Hepatocyte (in vitro differentiated cells and primary cell): ENCODE results near the genes ZCCHC12, CUL4B, C1GALT1C1 and CT47A3.

- RAMPAGE, long total RNA, result no peak
- RRBS, result no CpG with 5 or more reads among the region's 22 CpGs
Observed at GRCh38 chrX:115735183-115735506, 174.2 kb downstream of the PLS3 start.

- RAMPAGE, long total RNA, result no peak
- RRBS, result no CpG with 5 or more reads among the region's 5 CpGs
Observed at GRCh38 chrX:116239914-116240430, 69.4 kb downstream of the AGTR2 start.

- RAMPAGE, long total RNA, result no peak
- RRBS, result no CpG with 5 or more reads among the region's 8 CpGs
Observed at GRCh38 chrX:118432225-118433050, 63.2 kb upstream of the DOCK11 start.

- RAMPAGE, long total RNA, result no peak
- RRBS, result no CpG with 5 or more reads among the region's 7 CpGs
Observed at GRCh38 chrX:118497461-118498014, 1.9 kb downstream of the DOCK11 start.

- RAMPAGE, long total RNA, result no peak
- RRBS, result no CpG with 5 or more reads among the region's 2 CpGs
Observed at GRCh38 chrX:118726438-118726642, 1.1 kb upstream of the IL13RA1 start.

DNA sequence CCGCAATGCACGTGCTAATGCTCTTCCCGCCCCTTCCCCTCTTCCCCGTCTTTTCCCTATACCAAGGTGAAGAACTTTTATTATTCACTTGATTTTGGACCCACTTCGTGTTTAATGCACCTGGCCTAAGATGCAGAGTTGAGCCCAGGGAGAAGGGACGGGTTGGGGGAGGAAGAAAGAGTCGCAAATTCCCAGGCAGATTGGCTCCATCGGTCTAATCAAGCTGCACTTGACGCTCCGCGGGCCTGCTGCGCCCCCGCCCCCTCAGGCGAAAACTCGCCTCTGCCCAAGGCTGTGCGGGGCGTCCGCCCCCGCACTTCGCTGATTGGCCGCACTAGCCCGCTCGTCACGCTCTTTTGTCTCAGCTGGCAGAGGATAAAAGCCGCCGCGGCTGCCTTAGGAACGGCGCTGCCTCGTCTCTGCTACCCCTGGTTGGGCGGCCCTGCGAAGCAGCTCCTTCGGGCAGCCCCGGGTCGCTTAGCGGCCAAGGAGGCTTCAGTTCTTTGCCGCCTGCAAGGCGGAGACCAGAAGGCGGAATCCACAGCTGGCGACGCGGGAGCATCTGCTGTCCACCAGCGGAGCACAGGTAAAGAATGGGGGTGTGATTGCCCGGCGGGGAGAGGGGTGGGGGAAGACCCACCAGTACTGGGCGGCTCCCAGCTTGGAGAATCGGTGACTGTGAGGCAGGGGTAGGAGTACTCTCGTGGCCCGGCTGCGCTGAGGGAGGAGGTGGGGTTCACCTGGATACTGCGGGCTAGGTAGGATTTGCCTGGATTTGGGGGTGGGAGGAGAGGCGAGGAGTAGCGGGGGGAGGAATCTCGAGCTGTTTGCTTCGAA lies at the start of gene ZCCHC12:
Gene ZCCHC12, plus strand, starts transcription at position 405 of the 837 bp plus-strand sequence.
- RAMPAGE, long total RNA, result no peak
- RRBS, result 23% methylated on average over 4 of the region's 55 CpGs

DNA sequence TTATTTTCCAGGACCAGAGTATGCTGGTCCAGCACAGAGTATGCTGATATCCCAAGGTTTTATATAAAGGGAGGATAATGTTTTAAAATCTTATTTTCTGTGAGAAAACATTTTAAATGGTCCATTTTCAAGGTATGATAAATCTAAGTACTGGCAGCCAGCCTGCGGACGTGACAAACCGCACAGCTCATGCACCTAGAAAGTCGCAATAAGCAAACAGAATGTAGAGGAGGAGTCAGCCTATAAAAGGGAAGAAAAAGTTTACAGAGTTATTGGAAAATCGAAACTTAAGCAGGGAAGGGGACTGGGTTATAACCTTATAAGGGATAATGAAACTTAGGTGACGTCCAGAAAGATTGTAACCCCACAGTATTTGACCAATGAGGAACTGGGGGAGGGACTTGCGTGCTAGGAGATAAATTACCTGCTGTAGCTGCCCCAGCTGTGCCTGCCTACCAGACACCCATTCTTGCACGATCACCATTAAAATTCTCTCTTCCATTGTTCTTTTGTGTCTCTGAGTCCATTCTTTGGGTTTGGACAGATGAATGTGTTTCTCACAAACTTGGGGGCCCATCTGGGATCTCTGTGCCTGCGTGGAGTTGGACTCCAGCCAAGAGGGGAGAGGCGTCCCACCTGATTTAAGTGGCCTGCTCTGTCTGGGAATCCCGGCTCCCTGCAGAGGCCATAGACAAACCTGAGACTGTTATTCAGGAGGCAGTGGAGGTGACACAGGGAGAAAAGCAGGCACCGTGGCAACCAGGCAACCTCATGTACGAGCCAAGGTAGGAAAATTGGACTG lies 61.0 kb downstream of the ZCCHC12 start:
- RAMPAGE, long total RNA, result no peak
- RRBS, result no CpG with 5 or more reads among the region's 13 CpGs

DNA sequence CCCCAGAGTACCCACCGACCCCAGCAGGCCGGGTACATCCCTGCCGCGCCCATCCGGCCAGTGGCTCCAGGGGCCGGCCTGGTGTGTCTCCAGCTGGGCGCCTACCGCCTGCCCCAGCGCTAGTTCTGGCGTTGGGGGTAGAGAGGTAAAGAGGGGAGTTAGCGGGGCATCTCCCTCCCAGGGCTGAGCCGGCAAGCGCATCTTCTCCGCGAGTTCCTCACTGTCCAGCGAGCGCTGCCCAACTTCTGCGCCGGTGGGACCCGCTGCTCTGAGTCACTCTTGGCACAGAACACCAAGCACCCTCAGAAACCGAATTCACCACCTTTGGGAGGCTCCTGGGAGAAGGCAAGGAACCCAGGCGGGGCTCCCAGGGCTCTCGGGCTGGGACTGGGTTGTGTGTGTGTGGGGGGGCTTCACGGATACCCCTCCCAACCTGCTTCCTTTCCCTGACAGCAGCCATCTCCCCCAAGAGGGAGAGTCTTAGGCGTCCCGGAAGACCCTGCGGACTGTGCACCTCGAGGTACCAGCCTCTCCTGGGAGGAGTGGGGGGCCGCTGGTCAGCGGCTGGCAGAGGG lies 607 bp upstream of the LONRF3 start:
- RAMPAGE, long total RNA, result no peak
- RRBS, result 21% methylated on average over 10 of the region's 30 CpGs

DNA sequence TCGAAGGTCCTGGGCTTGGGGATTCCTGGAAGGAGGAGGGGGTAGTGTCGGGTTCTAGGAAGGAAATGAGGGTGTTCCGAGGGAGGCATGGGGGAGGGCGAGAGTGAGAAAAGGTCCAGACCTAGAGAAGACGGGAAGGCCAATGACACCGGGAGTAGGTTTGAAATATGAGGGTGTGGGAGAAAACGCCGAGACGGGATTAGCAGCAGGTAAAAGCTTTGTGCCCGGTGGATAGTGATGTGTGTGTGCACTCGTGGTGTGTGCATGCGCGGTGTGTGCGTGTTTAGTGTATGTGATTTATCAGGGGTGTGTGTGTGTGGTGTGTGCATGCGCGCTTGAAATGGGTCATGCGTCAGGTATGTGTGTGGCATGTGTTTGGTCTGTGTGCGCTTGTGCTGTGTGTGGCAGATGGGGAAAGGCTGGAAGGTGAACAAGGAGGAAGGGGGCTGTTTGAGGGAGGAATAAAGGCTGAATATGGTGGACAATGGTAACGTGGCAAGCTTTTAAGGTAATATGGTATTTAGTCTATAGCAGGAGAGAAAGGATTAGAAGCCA lies 1.0 kb downstream of the PGRMC1 start:
- RAMPAGE, long total RNA, result no peak
- RRBS, result 42% methylated on average over 3 of the region's 19 CpGs

DNA sequence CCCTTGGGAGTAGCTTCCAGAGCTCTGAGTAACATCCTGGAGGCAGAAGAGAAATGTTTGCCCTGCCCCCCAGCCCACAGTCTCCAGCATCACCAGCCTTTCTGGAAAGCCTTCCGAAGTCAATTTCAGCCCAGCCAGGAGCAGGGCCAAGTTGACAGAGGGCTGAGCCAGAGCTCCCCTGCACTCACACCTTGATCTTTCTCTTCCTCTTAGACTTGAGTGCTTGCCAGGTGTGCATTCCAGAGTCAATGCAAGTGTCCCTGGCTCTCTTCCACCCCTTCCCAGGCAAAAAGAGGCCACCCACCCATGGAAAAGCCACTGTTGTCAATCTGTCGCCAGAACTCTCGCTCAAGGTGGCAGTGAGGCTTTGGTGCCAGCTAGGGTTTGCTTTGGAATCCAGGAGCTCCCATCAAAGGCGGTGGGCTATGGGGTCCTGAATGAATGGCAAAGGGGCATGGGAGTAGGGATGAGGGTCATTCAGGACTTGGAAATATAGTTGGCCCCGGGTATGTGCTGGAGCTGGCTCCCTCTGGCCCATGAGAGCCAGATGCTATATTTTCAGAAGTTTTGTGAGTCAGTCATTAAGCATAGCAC lies 35.4 kb downstream of the SLC25A5 start:
- RAMPAGE, long total RNA, result no peak
- RRBS, result no CpG with 5 or more reads among the region's 5 CpGs

DNA sequence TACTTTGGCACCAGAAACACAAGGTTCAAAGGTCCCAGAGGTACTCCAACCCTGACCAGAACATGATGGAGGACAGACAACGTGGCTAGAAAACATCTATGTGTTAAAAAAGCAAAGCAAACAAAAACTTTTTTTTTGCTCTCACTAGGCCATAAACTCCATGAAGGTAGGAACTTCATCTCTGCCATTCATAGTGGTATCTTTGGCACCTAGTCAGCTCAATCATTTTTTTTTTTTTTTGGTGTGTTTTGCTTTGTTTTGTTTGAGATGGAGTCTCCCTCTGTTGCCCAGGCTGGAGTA lies 37.8 kb downstream of the SLC25A5 start:
- RAMPAGE, long total RNA, result no peak
- RRBS, result no CpG with 5 or more reads among the region's 1 CpG

DNA sequence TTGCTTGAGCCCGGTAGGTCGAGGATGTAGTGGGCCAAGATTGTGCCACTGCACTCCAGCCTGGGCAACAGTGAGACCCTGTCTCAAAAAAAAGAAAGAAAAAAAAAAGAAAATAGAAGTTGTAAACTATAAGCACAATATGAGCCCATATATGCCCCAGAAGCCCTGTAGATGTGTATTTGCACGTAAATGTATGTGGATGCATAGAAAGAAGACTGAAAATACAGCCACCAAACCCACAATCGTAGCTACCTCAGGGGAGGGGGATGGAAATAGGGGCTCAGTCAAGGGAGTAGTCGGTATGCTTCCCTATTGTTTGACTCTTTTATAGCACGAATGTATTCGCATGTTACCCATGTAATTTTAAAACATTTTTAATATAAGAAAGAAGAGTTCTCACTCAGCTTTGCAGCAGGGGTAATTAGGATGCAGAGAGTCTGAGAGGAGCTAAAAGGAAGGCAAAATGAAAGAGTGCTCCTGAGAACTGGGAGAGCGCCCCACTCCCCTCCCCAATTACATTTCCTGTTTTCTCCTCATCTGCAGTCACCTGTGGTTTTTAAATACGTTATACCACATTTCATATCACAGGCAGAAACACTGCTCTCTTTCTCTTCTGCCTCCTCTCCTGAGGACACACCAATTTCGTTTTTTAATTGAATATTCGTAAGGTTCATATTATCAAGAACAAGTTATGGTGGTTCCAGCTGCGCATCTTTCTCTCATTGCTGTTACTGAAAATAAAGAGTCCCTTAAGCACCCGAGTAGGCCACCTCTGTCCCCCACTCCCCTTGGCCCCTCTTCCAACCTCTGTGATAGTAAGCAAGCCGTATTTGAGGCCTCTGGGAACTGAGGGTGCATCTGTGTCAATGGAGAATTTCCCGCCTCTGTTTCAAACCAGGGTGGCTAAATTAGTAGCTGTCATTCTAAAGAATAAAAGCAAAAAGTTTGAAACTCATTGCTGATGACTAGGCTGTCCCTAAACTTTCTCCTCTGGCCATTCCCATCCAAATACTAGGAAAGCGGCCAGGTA lies 10.7 kb downstream of the SEPTIN6 start:
- RAMPAGE, long total RNA, result no peak
- RRBS, result no CpG with 5 or more reads among the region's 16 CpGs

DNA sequence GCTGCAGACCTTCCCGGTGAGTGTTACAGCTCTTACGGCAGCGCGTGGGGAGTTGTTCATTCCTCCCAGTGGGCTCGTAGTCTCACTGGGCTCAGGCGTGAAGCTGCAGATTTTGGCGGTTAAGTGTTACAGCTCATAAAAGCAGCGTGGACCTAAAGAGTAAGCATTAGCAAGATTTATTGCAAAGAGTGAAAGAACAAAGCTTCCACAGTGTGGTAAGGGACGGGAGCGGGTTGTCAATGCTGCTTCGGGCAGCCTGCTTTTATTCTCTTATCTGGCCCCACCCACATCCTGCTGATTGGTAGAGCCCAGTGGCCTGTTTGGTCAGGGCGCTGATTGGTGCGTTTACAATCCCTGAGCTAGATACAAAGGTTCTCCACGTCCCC lies 8.4 kb upstream of the SOWAHD start:
- RAMPAGE, long total RNA, result no peak
- RRBS, result no CpG with 5 or more reads among the region's 14 CpGs

- RAMPAGE, long total RNA, result no peak
- RRBS, result no CpG with 5 or more reads among the region's 4 CpGs
Observed at GRCh38 chrX:119816180-119816696, 24.8 kb upstream of the RPL39 start.

GRCh38 chrX:119841066-119841483 lies 11.7 kb downstream of the UPF3B start:
- RAMPAGE, long total RNA, result no peak
- RRBS, result no CpG with 5 or more reads among the region's 3 CpGs

GRCh38 chrX:120015354-120016157 lies 61.9 kb downstream of the RHOXF2B start:
- RAMPAGE, long total RNA, result no peak
- RRBS, result 24% methylated on average over 14 of the region's 51 CpGs

DNA sequence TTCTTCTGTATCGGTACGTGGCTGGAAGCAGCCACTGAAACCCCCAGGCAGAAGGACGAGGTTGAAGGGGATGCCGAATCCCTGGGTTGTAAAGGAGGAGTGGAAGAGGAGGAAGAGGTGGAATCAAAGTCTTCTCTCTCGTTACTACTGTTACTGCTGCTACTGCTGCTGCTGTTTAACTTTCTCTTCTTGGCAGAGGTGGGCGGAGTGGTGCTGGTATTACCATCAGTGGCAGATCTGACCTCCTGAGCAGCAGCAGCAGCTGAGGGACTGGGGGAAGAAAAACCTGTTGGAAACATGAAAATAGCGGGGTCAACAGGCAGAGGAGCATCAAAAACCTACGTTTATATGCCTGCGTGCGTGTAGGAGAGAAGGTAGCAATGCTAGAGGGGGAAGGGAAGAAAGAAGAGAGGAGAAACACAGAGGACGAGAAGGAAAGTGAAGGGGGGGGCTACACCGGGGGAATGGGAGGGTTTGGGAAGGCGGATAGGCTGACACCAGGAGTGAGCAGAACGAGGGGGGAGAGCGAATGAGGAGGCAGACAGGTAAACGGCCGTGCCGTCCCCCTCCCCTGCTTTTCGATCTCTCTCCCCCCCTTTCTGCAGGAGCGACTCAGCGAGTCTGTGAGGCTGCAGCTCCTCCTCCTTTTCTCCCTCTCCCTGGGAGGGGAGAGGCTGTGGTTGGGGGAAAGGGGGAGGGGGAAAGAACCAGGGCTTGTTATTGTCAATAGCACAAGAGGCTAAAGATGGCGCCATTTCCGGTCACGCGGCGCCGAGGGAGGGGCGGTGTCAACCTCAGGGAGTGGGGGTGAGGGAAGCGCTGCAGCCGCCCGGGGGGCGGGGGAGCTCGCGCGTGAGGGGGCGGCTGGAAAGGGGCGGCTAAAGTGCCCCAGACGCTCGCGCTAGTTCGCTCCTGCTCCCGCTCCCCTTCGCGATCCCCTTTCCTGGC lies at the start of gene CUL4B:
Gene CUL4B, minus strand, starts transcription at position 623 of the 948 bp plus-strand sequence.
- RAMPAGE, long total RNA, result start-site peak on the minus strand centred at position 304 of the sequence, 946 bp wide, 21 and 28 reads in 2 replicates
- RRBS, result 15% methylated on average over 9 of the region's 44 CpGs

DNA sequence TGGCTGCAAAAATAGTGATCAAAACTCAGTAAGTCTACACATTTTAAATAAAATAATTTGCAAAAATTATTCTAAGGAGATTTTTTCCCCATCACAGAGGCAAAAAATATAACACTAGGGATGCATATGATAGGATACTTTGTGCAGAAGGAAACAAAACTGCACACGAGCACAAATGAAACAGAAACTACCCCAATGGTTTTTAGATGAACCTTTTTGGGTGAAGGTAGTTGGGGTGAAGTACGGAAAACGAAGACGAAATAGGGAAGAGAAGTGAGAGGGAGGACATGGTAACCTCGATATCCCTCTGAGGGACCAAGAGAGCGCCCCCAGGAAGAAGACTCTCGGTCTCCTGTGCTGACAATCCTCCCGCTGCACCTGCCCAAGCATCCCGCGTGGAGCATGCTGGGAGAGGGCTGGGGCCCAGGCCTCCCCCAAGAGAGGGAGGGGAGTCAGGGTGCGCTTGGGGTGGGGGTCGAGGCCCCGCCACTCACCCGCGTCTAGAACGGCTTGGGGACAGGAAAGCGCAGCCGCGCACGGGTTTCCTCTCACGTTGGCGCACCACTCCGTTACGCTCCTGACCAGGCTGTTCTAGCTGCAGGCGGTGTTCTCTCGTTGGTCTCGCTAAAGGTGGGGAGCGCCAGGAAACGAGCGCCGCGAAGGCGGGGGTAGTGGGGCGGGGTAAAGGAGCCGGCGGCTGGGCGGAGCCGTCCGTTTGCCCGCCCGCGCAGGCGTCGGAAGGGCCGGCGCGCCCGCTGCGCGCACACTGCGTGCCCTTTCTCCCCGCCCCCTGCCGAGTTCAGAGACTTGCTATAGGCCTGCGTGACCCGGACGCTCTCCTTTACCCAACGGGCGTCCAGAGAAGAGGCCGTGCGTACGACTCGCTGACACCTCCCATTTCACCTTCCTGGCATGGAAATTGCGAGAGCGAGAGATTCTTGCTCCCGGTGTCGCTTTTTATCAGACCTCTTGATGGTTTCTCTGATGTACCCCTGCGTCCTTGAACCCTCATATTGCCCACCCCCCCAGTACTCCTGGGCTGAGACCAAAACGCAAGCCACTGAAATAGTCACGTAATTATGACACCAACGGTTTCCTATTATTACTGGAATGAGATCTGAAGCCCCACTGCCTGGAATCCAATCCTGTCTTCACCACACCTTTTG lies at the start of gene C1GALT1C1:
Gene C1GALT1C1, minus strand, starts transcription at position 632 of the 1,166 bp plus-strand sequence.
- RAMPAGE, long total RNA, result no peak
- RRBS, result 21% methylated on average over 26 of the region's 70 CpGs

GRCh38 chrX:120975893-120976240 lies at the start of gene CT47A3:
CT47A3 (minus strand) TSS chrX:120976068.
- RAMPAGE, long total RNA, result no peak
- RRBS, result no CpG with 5 or more reads among the region's 8 CpGs

- RAMPAGE, long total RNA, result no peak
- RRBS, result no CpG with 5 or more reads among the region's 5 CpGs
Observed at GRCh38 chrX:123679062-123679956, 53.5 kb downstream of the THOC2 start.